SK-N-SH (cell line): Measurements from ENCODE around the gene NEK7.

DNA sequence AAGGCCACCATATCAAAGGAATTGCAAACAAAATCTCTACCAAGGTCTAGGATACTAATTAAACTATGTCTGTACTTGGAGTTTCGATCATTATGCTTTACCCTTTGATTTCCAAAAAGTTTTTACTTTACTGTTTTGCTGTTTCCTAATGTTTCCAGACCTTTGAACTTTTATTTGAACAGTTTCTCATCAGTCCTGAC, 955 bp downstream of the CFHR2 start:
- RRBS = no CpG with 5 or more reads among the region's 1 CpG
CAGE:
- cytosol, long polyA plus RNA = no peak
- long polyA plus RNA = no peak
- nucleus, long polyA plus RNA = no peak

- RRBS = no CpG with 5 or more reads among the region's 6 CpGs
CAGE:
- cytosol, long polyA plus RNA = no peak
- long polyA plus RNA = no peak
- nucleus, long polyA plus RNA = no peak
Observed at GRCh38 chr1:197268983-197269465, 972 bp downstream of the CRB1 start.

GRCh38 chr1:197675835-197676170, 99.5 kb downstream of the DENND1B start:
- RRBS = no CpG with 5 or more reads among the region's 5 CpGs
CAGE:
- cytosol, long polyA plus RNA = no peak
- long polyA plus RNA = no peak
- nucleus, long polyA plus RNA = no peak

DNA sequence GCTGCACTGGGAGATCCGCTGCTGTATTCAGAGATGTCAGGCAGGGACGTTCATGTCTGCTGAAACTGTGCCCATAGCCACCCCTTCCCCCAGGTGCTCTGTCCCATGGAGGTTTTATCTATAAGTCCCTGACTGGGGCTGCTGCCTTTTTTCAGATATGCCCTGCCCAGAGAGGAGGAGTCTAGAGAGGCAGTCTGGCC, 18.5 kb upstream of the C1orf53 start:
- RRBS = no CpG with 5 or more reads among the region's 2 CpGs
CAGE:
- cytosol, long polyA plus RNA = no peak
- long polyA plus RNA = no peak
- nucleus, long polyA plus RNA = no peak

- RRBS = no CpG with 5 or more reads among the region's 6 CpGs
CAGE:
- cytosol, long polyA plus RNA = no peak
- long polyA plus RNA = no peak
- nucleus, long polyA plus RNA = no peak
Observed at GRCh38 chr1:197884270-197884673, 18.2 kb upstream of the C1orf53 start.

- RRBS = no CpG with 5 or more reads among the region's 8 CpGs
CAGE:
- cytosol, long polyA plus RNA = no peak
- long polyA plus RNA = no peak
- nucleus, long polyA plus RNA = no peak
Observed at GRCh38 chr1:198155945-198156438, 806 bp upstream of the NEK7 start.

- RRBS = 1% methylated on average over 32 of the region's 101 CpGs
CAGE:
- cytosol, long polyA plus RNA = start-site peak on the plus strand at chr1:198156796-198157257, 60 and 73 reads in 2 replicates
- long polyA plus RNA = start-site peak on the plus strand at chr1:198156945-198157034, 53 and 49 reads in 2 replicates
- nucleus, long polyA plus RNA = start-site peak on the plus strand at chr1:198156968-198157008, 47 and 39 reads in 2 replicates
Observed at GRCh38 chr1:198156439-198157510, at the start of gene NEK7. Gene NEK7, plus strand, starts transcription at chr1:198156998.

- RRBS = no CpG with 5 or more reads among the region's 33 CpGs
CAGE:
- cytosol, long polyA plus RNA = no peak
- long polyA plus RNA = no peak
- nucleus, long polyA plus RNA = no peak
Observed at GRCh38 chr1:198157511-198157920, 718 bp downstream of the NEK7 start.

DNA sequence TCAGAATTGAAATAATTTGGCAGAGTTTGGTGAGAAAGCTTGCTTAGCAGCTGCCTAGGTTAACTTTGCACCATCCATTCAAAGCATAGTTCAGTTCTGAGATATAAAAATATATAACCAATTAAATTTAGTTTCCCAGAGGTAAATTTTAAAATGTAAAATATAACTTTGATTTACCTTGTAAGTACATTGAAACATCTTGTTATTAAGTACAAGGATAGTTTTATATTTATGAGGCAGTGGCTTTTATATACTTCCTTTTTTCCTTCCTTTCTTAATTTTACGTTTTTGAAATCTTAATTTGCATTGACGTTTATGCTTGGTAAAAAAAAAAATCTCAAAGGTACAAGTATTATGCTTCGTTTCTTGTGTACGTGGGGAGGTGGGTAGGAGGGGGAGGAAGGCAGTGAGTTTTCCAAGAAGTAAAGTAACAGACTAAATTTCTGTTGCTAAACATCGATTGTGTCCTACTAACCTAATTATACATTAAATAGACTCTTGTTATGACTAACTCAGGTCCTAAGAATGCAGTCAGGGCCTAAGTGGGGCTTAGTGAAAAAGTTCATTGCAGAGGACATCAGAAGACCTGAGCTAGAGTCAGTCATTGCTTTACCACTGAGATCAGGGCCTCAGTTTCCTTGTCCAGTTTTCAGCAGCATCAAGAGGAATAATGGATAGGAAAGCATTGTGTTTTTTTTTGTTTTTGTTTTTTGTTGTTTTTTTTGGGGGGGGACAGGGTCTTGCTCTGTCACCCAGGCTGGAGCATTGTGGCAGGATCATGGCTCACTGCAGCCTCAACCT, 17.4 kb downstream of the NEK7 start:
- RRBS = no CpG with 5 or more reads among the region's 5 CpGs
CAGE:
- cytosol, long polyA plus RNA = no peak
- long polyA plus RNA = no peak
- nucleus, long polyA plus RNA = start-site peak on the plus strand centred at position 603 of the sequence, 63 bp wide, 18 and 29 reads in 2 replicates

DNA sequence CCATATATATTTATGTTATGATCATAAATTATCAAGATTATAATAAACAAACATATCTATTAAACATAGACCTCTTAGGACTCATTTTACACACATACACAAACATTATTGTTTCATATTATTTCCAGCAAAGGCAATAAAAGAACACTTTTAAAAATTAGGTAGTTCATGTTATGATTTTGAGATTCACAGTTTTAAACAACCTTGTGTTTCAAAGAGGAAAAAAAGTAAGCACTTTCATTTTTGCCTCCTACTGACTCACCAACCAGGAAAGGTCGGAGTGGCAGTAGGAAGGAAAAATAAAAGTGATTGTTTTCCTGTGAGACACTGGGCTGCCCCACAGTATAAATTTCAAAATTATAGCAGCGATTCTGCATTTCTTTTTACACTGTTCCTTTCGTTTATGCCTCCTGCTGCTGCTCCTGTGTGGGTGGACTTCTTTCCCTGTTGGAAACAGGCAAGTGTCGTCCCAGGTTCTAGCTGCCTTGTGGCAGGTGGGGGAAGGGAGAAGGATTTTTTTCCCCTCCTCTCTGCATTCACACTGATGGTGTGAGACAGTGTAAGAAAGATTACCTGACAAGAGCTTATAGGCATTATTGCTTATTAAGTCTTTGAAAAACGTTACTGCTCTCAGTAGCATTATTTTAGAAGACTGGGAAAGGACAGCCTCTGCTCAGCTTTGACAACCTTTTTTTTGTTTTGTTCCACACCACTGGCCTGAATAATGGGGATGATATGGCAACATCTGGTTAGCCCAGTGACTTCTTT, 77.7 kb downstream of the NEK7 start:
- RRBS = no CpG with 5 or more reads among the region's 5 CpGs
CAGE:
- cytosol, long polyA plus RNA = no peak
- long polyA plus RNA = no peak
- nucleus, long polyA plus RNA = no peak

DNA sequence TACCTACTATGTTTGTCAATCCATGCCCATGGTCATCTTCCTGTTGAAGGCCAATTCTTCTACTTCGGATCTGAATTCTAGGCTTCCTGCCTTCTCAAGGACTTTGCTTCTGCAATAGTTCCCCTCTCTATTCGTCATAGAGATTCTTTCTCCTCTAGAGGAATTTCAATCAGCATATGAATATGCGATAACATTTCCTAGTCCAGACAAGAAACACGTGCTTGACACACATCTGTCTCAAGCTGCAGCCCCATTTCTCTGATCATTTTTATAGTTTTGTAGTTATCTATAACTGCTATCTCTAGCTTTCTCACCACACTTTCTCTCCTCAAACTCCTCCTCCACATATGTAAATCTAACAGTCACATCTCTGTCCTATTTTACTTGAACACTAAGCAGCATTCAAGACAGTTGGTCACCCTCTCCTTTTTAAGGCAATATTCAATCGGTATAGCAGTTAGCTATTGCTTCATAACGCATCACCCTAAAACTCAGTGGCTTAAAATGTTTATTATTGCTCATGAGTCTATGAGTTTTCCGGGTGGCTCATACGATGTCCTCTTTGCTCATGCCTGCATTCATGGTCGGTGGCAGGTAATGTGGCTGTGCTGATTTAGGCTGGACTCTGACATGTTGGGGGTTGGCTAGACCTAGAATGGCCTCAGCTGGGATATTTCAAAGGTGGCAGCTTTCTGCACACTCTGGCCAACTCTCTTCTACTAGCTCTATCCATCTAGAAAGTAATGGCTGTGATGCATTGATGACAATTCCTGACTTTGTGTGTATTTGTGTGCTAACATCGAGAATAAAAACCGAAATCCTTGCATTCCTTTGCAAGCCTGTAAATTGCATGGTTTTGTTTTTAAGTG, 20.7 kb downstream of the ATP6V1G3 start:
- RRBS = no CpG with 5 or more reads among the region's 11 CpGs
CAGE:
- cytosol, long polyA plus RNA = no peak
- long polyA plus RNA = no peak
- nucleus, long polyA plus RNA = no peak

DNA sequence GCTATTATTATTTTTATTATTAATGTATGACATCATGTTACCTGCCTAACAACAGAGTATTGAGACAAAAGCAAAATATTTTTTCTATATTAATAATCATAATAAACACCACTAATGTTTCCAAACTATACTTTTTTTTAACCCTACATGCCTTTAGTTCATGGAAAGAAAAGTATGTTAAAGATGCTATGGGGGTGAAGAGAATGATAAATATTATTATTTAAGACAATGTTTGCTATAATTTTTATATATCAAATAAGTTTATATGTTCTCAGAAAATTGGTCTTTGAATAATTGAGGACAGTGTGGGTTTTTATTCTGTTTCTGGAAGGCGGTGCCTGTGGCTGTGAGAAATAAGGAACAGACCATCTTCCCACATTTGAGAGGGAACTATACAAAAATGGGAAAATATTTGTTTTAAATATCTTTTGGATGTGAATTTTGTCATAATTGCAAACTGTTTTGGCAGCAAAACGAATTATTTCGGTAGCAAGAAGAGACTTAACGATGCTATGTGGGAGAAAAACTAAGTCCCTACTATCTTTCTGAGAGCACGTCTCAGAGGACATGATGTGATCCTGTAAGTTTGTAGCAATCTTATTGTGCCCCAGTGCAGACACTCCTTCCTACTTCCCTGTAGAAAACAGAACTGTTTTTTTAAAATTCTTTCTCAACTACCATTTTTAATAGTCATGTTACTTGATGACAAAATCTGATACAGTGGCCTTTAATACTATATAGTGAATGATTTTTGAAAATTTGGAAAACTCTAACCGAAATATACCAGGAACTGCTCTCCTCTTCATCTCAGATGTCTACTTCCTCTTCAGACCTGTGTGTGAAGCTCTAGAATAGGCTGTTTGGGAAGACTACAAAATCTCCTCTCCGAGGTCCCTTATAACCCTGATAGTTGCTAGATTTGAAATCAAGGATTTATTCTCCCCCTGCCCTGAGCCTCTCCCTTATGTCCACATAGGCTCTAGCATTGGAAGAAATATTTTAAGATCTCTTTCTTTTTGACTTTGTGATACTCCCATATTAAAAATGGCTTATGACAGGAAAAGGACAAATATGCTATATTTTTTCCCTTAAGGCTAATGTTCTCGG, 25.4 kb downstream of the PTPRC start:
- RRBS = no CpG with 5 or more reads among the region's 8 CpGs
CAGE:
- cytosol, long polyA plus RNA = no peak
- long polyA plus RNA = no peak
- nucleus, long polyA plus RNA = no peak

DNA sequence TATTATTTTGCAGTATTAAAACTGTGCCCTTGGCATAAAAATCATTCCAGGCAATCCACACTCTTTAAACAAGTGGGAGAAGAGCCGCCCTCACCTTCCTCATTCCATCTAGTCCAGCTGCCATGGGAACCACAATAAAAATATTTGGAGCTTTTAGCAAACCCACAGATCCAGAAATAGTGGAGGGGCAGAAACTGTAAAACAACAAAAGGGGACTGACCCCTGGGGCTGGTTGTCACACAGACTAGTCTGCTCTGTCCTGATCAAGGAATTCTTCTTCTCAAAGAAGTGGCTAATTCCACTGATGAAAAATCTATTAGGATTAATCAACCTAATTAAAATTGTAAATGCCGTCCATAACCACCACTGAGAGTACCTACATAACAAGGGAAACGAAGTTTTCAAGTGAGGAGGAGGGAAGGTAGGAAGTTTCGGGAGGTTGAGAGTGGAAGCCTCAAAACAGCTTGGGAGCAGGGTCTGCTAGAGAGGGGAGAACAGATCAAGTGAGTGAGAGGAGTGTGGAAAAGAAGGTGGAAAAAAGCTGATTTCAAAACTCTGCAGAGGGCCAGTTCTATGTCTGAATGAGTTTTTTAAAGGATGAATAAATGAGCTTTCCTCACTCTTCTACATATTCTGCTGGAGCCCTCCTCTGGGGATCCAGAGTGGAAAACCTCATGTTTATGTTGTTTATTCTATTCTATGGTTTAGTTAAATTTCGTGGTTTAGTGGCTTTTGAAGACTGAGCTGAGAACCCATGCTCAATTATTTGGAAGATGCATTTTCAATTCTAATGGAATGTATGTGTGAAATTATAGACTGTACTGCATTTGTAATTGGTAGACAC, 61.8 kb downstream of the PTPRC start:
- RRBS = no CpG with 5 or more reads among the region's 5 CpGs
CAGE:
- cytosol, long polyA plus RNA = no peak
- long polyA plus RNA = no peak
- nucleus, long polyA plus RNA = no peak

GRCh38 chr1:198903137-198903798, 264.4 kb downstream of the PTPRC start:
- RRBS = no CpG with 5 or more reads among the region's 5 CpGs
CAGE:
- cytosol, long polyA plus RNA = no peak
- long polyA plus RNA = no peak
- nucleus, long polyA plus RNA = no peak

DNA sequence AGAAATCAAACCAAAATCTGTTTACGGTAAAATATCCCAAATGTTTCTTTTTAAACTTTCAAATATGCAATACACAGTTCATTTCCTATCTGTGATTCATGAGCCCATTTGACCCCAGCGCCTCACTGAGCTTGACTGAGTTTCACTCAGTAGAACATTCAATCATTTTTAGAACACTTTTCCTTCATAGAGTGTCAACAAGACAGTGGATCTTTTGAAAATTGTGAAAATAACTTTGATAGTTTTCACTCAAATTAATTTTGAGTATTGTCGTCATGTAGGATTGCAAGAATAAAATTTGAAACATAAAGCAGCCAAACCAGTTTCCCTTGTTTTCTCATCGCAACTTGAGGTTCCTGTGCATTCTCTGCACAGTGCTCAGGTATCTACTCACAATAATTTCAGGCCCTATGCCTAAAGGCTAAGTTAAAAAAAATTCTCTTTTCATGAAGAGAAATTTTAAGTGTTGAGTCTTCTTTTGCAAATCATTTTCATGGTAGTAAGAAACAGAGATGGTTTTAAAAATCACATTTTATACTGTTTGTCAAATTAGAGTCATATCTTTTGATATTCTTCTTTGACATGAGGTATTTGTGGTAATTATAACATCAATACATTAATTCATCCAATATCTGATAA, 293.9 kb downstream of the PTPRC start:
- RRBS = no CpG with 5 or more reads among the region's 4 CpGs
CAGE:
- cytosol, long polyA plus RNA = no peak
- long polyA plus RNA = no peak
- nucleus, long polyA plus RNA = no peak

GRCh38 chr1:199931982-199932434, 95.5 kb upstream of the NR5A2 start:
- RRBS = no CpG with 5 or more reads among the region's 7 CpGs
CAGE:
- cytosol, long polyA plus RNA = no peak
- long polyA plus RNA = no peak
- nucleus, long polyA plus RNA = no peak

- RRBS = 17% methylated on average over 15 of the region's 48 CpGs
CAGE:
- cytosol, long polyA plus RNA = no peak
- long polyA plus RNA = no peak
- nucleus, long polyA plus RNA = no peak
Observed at GRCh38 chr1:200035452-200036263, 8.1 kb downstream of the NR5A2 start.

- RRBS = no CpG with 5 or more reads among the region's 39 CpGs
CAGE:
- cytosol, long polyA plus RNA = no peak
- long polyA plus RNA = no peak
- nucleus, long polyA plus RNA = no peak
Observed at GRCh38 chr1:200041128-200041999, 13.9 kb downstream of the NR5A2 start.

DNA sequence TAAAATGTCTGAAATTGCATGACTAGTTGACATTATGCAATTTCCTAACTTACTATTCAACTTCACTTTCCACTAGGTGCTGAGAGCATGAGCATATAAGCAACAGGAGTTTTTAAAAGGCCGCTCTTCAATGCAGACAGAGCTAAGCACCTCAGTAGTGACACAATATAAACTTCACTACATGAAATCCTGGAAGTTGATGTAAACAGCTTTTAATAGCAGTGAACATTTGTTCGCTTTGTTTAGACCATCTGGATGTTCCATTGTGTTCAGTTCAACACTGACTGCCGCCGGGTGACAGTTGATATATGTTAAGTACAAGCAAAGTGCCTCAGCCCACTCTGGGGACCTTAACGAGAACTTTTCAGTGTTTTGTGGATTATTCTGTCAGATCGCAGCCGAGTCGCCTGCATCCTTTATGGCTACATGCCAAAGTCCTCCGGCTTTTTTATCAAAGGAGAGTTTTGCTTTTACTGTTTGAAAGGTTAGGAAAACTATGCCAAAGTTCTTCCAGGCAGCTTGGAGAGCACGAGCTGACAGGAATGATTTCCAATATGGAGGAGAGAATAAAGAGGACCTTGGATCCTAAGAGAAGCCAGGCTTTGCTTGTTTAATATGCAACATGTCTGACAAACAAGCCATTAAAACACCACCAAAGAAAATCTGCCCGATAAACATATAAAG, 167.3 kb downstream of the ZNF281 start:
- RRBS = no CpG with 5 or more reads among the region's 11 CpGs
CAGE:
- cytosol, long polyA plus RNA = no peak
- long polyA plus RNA = no peak
- nucleus, long polyA plus RNA = no peak

DNA sequence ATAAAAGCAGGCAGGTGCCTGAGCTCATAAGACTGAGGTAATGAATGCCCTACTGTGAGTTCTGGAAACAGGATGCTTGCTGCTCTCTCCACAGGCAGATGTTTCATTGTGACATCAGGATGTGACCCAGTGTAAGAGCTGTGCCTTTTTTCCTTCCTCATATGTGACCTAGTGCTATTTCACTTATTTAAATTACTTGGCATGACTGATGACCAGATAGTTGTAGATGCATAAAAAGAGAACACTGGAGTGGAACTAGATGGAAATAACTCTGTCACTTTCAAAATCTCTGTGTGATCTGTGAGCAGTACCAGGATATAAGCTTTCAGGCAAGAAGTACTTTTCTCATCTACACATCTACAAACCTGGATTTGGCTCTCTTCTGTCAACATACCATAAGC, 31.8 kb downstream of the KIF14 start:
CAGE:
- cytosol, long polyA plus RNA = no peak
- long polyA plus RNA = no peak
- nucleus, long polyA plus RNA = no peak